Occipital lobe (tissue), 2 donors: Measurements from ENCODE around the gene HECTD2.

- RAMPAGE, long total RNA: no peak
These were observed 84.5 kb downstream of the CH25H start for GRCh38 chr10:89122479-89123081.

GRCh38 chr10:89431916-89432551 is 17.7 kb downstream of the IFIT5 start:
- RAMPAGE, long total RNA: no peak

DNA sequence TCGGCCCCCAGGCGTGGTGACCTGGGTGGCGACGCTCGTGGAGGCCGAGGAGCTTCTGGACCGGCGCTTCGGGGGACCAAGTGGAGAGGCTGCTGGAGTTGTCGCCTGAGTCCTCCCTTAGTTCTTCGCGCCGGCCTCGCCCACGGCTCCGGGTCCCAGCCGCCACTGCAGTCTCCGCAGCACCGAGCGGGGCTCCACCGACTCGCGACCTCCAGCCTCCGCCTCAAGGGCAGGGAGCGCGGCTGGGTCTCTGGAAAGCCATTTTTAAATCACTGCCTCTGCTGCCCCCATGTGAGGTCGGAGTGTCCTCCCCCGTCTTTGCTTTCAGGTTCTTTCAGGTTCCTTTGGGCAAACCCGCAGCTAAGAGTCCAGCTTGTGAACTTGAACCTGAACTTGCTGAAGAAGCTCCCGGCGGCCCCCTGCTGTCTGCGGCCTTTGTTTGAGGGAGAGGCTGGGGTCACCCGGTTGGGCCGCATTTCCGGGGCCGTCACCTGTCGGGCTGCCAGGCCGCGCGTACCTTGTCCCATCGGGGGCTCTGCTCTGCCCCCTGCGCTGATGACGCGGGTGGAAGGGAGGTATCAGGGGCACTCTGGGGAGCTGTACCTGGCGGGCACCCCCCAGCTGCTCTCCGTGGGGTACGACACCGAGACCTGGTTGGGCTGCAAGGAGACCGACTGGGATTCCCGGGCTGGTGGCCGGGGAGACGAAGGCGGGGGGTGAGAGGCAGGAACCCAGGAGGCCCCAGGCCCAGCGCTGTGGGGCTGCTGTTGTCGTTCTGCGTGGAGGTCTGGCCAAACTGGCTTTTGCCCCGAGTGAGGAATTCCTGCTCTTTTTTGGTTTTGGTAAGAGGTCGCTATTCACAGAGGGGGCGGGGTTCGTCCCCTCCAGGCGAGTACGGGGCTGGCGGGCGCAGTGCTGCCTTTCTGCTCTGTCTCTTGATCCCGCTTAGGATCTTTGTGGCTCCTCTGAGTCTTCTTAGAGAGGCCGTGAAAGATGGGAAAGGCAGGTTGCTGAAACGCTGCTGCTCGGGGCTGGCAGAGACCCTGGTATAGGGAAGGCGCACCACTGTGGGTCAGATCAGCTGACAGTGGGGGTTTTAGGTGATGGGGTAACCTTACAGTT is 136.3 kb downstream of the KIF20B start:
- RAMPAGE, long total RNA: no peak

GRCh38 chr10:91194423-91195064 is 25.9 kb upstream of the PCGF5 start:
- RAMPAGE, long total RNA: no peak

DNA sequence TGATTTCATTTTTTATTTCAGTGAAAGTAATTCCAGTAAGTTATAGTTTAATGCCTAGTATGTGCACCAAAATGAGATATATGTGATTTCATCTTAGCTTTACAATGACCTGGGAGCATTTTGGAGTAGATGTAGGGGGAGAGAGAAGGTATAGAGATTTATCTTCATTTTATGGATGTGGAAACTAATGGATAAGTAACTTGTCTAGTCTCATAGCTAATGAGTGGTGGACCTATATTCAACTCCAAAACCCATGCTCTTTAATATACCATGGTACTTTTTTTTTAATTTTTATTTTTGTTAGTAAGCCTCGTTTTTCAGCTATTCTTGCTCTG is 3.2 kb downstream of the PCGF5 start:
- RAMPAGE, long total RNA: no peak

GRCh38 chr10:91298134-91298794 is 77.8 kb downstream of the PCGF5 start:
- RAMPAGE, long total RNA: no peak

GRCh38 chr10:91409896-91410934 is at the start of gene HECTD2:
Gene HECTD2 (plus strand): TSS chr10:91410344.
- RAMPAGE, long total RNA: start-site peak on the plus strand at chr10:91410372-91410673, 1,018 and 1,024 reads in 2 replicates

DNA sequence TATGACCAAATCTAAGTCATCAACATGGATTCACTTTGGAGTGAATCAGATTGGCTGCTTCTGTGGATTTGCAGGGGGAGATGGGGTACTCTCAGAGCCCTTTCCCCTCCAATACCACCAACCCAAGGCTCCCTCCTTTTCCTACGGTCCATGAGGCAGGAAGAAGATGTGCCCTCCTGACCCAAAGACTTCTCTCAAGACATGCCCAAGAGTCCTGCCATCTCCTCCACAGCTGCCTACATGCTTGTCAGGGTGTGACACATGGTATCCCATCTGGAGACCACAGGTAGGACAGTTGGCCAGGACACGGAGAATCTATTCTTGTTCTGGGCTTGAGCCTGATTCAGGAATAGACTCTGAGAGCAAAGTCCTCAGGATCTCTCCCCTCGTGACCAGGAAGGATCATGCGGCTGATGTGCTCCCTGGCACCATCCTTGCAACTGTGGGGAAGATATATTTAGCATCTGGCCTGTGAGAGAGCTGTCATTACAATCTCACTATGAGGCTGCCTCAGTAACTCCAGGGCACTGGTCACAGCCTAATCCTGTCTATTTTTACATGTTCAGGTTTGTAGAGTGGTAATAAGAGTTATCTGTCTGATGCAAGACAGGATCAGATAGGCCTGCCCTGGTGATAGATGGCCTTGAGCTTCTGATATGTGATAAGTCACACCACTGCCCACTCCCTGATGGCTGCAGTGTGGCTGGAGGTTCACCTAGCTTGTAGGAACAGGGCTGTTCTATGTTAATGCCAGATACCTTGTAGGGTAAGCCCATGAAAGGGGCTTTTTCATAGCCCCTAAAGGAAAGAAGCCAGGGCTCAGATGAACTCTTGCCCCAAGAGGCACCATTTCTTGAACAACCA is 50.8 kb downstream of the PPP1R3C start:
- RAMPAGE, long total RNA: no peak

GRCh38 chr10:91632061-91632307 is 887 bp downstream of the PPP1R3C start:
- RAMPAGE, long total RNA: no peak

- RAMPAGE, long total RNA: no peak
These were observed 58.2 kb upstream of the PPP1R3C start for GRCh38 chr10:91691065-91691572.

- RAMPAGE, long total RNA: no peak
These were observed 79.3 kb upstream of the PPP1R3C start for GRCh38 chr10:91712023-91712658.

- RAMPAGE, long total RNA: no peak
These were observed 2.6 kb downstream of the TNKS2 start for GRCh38 chr10:91800834-91801289.

- RAMPAGE, long total RNA: no peak
These were observed 1.5 kb downstream of the FGFBP3 start for GRCh38 chr10:91907695-91908249.

- RAMPAGE, long total RNA: no peak
These were observed 109.5 kb downstream of the BTAF1 start for GRCh38 chr10:92032790-92033818.

DNA sequence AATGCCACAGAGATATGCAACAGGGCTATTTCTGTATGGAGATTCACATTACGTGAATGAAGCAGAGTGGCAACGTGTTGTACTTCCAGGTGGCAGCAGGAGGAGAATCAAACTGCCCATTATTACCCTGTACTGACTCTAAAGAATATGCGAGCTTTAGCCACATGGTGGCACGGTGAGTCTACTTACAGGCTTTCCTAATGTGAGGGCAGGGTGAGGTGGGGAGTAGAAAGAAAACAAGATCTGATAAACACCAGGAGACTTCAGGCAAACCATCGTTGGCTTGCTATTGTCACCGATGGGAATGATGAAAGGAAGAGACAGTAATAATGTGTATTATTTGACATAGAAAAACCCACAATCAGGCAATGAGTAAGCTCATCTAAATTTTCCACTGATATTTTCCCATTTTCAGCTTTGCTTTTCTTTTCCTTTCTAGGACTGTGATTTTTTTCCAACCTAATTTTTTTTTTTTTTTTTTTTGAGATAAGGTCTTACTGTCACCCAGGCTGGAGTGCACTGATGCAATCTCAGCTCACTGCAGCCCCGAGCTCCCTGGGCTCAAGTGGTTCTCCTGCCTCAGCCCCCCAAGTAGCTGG is 164.3 kb downstream of the BTAF1 start:
- RAMPAGE, long total RNA: no peak

DNA sequence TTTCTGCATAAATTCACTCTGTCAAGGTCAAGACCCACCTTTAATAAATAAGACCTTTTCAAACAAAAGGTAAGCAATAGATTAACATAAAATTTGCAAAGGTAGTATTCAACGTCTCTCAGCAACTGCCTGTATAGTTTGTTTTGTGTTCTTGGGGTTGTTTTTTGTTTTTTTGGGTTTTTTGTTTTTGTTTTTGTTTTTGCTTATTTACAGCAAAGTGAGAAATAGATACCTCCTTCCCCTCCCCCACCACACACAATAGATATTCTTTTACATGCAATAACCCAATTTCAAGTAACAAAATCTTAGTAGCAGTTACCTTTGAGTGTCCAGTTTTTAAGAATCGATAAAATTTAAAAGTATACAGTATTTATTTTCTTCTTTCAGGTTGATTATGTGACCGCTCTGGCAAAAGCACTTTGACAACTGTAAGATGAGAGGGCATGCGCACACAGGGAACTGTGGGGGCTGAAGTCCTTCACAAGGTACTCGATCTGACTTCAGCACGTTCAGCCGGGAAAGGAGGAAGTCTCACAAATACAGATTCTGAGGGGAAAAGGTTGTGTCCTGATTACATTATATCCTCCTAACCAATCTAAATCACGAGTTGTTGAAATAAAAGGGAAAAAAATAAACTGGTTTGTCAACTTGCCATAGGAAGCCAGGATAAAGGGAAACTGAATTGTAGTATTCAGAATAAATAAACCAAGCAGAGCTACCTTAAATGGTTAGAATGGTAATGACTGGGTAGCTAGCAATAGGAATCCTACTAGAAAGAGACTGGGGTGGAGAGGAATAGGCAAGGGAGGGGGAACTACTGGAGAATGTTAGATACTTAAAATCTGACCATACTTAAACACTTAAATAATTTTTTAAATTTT is 47.8 kb downstream of the CPEB3 start:
- RAMPAGE, long total RNA: no peak

- RAMPAGE, long total RNA: no peak
These were observed 15.0 kb upstream of the EXOC6 start for GRCh38 chr10:92833179-92833804.

- RAMPAGE, long total RNA: no peak
These were observed 184.7 kb downstream of the CYP26A1 start for GRCh38 chr10:93258451-93258715.

DNA sequence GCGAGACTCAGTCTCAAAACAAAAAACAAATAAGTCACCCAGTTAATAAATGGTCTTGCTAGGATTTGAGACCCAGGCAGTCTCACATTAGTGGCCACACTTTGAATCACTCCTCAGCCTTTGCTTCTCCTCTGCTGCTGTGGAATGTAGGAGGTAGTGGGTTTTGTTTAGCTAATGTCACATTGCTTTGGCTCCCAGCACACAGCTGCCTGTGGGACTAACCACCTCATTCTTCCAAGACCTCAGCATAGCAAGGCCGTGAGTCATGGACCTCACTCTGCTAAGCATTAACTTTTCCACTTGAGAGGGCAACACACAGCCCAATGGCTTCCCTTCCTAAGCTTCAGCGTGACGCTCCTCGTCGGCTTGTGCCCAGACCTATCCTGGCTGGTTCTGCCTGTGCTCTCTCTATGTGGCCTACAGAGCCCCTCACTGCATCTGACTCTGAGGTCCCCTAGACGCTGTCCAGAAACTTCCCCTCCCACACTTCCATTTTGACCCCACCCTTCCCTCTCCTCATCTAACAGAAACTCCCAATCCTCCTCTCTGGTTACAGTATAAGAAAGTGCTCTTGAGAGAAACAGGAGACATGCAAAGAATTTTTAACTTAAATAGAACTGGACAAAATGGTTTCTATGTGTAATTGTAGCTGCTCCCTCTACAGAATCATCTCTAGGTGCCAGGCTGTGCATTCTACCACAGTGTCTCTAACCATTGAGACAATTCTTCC is 23.3 kb downstream of the MYOF start:
- RAMPAGE, long total RNA: no peak

GRCh38 chr10:93600446-93600841 is 591 bp downstream of the RBP4 start:
- RAMPAGE, long total RNA: no peak